Hematopoietic multipotent progenitor cell (in vitro differentiated cells): ENCODE data around the genes PYGO2, LENEP and MTX1.

GRCh38 chr1:154961615-154962920 lies at the start of gene PYGO2:
PYGO2 (minus strand) TSS chr1:154961782.
- CAGE, long polyA plus RNA: no peak

DNA sequence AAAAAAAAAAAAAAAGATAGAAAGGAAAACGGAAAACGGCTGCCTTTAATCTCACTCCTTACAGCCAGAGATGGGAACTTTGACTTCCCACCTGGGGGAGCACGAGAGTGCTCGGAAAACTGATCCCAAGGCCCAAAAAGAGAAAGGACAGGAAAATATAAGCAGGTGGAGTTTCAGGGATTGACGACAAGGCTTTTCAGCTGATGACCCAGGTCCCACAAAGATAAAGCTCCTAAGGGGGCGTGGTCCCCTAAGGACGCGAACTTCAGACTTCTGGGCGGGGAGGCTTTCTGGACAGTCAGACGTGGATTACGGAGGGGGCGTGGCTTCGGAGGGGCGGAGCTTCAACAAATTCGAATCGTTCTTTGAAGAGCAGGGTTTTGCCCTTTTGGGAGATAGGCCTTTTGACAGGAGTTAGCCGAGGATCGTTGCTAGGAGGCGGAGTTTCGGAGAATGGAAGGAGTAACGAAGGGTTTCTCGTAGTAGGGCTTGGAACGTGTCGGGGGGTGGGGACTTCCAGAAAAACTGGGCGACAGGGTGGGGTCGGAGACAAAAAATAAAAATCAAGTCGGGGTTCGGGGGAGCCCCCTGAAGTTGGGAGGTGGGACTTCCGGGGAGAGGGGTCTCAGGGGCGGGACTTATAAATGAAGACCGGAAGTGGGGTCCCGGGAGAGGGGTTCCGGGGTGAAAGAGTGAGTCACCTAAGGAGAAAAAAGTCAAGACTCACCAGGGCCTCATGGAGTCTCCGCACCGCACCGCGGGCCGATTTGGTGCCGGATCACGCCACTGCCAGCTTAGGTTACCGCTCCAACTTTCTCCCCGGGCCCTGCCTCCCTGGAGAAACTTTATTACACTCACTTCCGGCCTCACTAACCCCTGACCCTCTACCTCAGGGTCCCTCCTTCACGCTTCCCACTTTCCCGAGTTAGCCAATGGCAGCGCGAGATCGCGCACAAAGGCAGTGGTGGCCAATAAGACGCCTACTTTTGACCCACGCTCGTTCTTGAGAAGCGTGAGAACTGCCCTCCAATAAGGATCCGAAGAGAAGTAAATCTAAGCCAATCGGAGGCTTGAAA lies 622 bp upstream of the CKS1B start:
- CAGE, long polyA plus RNA: no peak

GRCh38 chr1:154982519-154982949 lies 610 bp upstream of the FLAD1 start:
- CAGE, long polyA plus RNA: no peak

DNA sequence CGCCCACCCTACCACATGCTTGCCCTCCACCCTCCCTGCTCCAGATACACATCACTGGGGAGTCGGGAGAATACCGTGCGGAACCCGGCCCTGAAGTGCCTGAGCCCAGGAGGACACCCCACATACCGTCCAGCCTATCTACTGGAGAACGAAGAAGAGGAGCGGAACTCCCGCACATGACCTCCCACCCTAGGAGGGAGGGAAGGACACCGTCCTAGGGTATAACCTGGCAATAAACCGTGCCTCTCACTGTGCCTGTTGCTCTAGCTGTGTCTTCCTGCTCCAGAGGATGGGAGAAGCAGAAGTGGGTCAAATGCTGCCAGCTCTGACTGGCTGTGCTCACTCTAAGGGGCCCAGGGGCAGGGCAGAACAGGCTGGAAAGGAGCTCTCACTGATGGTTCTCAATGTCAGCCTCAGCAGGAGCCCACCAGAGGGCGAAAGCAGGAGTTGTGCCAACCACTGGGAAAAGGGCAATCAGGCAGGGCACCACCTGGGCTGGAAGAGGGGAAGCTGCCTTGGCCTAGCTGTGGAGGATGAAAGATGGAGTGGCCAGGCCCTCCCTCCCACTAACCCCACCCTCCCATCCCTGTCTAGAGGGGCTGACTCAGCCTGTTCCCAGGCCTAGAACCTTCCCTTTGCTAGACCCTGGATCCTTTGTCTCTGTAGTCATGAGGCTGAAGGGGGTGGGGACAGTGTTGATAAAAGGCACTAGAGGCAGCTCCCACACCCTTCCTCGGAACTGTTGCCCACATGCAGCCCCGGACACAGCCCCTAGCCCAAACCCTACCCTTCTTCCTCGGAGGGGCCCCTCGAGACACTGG lies at the start of gene LENEP:
Gene LENEP, plus strand, starts transcription at position 729 of the 821 bp plus-strand sequence.
- CAGE, long polyA plus RNA: no peak

GRCh38 chr1:155004457-155004898 lies 1.9 kb downstream of the ZBTB7B start:
- CAGE, long polyA plus RNA: no peak

DNA sequence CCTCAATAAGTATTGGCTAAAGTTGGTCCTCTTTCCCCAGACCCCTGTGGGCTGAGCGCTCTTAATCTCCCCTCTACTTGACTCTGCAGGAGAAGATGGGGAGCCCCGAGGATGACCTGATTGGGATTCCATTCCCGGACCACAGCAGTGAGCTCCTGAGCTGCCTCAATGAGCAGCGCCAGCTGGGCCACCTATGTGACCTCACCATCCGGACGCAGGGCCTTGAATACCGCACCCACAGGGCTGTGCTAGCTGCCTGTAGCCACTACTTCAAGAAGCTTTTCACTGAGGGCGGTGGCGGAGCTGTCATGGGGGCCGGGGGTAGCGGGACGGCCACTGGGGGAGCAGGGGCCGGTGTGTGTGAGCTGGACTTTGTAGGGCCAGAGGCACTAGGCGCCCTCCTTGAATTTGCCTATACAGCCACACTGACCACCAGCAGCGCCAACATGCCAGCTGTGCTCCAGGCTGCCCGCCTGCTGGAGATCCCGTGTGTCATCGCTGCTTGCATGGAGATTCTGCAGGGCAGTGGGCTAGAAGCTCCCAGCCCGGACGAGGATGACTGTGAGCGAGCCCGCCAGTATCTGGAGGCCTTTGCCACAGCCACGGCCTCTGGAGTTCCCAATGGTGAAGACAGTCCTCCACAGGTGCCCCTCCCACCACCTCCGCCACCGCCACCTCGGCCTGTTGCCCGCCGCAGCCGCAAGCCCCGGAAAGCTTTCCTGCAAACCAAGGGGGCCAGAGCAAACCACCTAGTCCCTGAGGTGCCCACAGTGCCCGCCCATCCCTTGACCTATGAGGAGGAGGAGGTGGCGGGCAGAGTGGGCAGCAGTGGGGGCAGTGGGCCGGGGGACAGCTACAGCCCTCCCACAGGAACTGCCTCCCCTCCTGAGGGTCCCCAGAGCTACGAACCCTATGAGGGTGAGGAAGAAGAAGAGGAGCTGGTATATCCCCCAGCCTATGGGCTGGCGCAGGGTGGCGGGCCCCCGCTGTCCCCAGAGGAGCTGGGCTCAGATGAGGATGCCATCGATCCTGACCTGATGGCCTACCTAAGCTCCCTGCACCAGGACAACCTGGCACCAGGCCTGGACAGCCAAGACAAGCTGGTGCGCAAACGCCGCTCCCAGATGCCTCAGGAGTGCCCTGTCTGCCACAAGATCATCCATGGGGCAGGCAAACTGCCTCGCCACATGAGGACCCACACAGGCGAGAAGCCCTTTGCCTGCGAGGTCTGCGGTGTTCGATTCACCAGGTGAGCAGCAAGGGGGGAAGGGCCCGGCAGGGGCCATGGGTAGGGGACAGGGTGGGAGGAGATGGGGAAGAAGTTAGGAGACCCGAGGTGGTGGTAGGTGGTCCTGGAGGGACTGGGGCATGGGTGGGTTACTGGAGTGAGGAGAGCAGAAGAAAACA lies 12.5 kb downstream of the ZBTB7B start:
- CAGE, long polyA plus RNA: no peak

GRCh38 chr1:155037059-155037475 lies 3.4 kb downstream of the DCST1 start:
- CAGE, long polyA plus RNA: no peak

DNA sequence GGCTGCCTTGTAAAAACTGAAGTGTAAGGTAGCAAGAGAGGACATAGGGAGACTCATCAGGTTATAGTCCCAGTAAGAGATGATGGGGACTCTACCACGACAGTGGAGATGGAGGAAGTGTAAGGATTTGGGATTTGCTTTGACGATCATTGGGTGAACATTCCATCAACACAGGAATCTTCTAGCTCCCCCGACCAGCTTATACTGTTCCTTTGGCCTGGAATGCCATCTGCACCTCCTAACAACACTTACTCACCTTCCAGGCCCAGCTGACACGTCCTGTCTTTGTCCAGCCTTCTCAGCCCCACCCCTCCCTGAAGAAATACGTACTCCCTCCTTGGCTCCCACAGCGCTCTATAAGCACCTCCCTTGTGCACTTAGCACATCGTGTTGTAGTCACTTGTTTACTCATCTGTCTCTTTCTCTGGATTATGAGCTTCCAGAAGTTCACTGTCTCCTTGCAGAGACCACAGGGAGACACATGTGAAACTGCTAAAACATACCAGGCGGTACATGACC lies 4.8 kb downstream of the DCST1 start:
- CAGE, long polyA plus RNA: no peak

DNA sequence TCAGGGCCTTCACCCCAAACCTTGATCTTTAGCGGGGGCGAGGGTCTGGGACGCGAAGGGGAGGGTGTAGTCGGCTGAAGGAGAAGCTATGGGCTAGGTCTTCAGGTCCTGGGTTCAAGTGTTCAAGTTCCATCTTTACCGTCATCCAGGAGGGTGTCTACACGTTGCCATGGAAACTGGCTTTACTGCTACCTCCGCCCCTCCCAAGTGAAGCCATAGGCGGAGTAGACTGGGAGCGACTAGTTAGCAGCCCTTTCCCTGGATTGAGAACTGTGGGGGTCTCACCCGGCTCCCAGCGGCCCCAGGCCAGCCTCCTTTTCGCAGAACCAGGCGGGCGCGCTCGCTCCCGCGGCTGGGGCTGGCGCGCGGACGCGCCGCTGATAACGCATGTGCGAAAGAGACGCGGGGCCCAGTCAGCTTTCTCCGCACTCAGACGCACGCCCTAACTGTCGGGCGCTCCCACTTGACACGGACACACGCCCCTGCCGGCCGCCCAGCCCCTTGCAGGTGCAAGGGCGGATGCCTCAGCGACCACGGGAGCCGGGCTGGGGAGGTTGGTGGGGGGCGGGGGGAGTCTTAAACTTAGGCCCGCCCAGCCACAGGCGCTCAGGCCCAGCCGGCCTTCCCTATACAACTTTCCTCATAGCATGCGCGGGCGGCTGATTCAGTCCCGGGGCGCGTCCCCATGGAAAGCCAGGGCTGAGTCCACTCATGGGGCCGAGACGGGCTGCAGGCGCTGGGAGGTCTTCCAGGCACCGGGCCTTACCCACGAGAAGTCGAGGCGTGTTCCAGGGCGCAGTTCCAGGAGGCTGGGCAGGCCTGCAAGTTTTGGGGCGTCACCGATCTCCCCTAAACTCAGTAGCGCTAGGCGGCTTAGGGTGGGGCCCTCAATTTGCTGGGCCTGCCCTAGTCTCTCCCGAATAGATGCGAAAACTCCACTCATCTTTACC lies 7.4 kb downstream of the EFNA4 start:
- CAGE, long polyA plus RNA: no peak

DNA sequence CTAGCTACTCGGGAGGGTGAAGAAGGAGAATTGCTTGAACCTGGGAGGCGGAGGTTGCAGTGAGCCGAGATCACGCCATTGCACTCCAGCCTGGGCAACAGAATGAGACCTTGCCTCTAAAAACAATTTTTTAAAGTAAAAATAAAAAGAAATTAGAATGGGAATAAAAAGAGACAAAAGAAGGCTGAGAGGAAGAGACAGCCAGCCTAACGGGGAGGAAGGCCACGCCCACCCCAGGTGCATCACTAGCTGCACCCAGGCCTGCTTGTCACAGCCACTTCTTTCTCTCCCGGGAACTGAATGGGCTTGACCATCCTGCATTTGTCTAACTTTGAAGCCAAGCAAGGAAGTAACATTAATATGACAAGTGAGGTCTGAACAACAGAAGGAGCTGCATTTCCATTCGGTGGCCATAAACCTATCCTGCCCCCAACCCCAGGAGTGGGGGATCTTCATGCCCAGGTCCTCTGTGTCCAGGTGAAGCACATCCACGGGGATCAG lies 20.8 kb upstream of the EFNA1 start:
- CAGE, long polyA plus RNA: no peak

DNA sequence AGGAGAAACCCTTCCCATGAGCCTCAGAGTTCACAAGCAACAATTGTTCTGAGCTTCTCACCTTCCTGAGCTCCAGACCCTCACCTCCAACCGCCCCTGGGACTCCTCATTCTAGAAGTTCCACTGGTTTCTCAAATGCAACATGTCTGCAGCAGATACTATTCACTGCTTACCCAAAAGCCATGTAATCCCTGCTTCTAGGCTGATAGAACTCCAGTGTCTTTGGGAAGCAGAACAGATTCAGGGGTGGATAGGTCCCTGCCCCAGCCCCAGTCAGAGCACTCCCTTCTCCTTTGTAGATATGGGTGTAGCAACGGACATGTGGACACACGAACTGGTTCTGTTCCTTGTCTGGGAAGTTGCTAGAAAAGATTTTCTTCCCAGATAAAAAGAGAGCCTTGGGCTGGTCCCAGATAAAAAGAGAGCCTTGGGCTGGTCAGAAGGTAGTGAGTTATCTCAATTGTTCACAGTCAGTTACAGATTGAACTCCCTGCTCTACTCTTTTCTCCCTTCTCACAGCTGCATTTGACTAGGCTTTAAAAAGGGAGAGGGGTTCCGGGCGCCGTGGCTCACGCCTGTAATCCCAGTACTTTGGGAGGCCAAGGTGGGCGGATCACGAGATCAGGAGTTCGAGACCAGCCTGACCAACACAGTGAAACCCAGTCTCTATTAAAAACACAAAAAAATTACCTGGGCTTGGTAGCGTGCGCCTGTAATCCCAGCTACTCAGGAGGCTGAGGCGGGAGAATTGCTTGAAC lies 7.4 kb upstream of the EFNA1 start:
- CAGE, long polyA plus RNA: no peak

DNA sequence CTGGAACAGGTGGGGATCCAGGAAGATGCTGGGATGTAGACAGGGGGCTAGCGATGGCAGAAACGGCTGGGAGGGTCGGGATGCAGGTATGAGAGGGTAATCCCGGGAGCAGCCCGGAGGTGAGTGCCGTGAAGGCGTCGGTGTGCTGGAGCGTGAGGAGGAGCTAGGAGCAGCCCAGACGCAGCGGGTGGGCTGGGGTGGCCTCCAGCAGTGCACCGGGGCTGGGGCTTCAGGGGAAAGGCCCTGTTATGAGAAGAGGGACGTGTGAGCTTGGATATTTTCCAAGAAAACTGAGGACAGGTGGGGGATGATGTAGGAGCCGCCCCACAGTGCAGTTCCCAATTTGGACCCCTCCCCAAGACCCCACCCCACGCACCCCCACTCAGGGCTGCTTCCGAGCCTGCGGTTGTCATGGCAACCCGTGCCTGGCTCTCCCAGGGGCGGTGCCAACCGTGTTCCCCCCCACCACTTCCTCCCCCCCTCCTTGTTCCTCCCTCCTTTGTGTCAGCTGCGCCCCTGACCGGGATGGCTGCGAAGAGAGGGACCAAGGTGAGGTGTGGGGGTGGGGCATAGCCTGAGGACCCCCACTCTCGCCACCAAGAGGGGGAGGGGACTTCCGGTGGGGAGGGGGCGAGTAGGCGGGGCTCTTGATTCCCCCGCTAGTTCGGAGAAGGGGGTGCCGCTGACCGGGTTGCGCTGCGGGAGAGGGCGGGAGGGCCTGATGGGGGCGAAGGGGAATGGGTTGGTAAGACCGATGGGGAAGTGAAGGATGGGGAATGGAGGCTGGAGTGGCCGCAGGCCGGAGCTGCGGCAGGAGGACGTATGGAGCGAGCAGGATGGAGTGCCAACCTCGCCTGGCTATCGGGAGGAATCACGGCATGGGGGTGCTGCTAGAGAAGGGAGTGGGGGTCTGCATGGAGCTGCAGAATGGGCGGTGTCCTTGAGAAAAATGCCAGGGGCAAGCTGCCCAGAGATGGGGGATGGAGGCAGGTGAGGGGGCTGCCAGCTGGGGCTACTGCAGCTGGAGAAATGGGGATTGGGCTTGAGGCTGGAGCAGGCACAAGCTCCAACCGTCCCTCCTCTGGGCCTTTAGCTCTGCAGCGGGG lies 797 bp downstream of the TRIM46 start:
- CAGE, long polyA plus RNA: start-site peak on the plus strand centred at position 502 of the sequence, 36 bp wide, 24 reads

GRCh38 chr1:155208368-155209348 lies at the start of gene MTX1:
MTX1 (plus strand) TSS chr1:155208695.
- CAGE, long polyA plus RNA: no peak

DNA sequence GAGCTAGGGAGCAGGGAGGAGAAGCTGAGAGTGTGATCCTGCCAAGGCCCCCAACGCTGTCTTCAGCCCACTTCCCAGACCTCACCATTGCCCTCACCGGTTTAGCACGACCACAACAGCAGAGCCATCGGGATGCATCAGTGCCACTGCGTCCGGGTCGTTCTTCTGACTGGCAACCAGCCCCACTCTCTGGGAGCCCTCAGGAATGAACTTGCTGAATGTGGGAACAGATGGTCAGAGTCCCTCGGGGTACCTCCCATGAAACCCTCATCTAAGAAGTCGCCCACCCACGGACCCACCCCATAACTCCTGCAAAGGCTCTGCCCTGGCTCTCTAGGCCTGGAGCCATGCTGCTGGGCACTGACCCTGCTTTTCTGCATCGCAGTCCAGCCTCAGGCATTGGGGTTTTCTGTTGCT lies 6.0 kb downstream of the MTX1 start:
- CAGE, long polyA plus RNA: no peak

DNA sequence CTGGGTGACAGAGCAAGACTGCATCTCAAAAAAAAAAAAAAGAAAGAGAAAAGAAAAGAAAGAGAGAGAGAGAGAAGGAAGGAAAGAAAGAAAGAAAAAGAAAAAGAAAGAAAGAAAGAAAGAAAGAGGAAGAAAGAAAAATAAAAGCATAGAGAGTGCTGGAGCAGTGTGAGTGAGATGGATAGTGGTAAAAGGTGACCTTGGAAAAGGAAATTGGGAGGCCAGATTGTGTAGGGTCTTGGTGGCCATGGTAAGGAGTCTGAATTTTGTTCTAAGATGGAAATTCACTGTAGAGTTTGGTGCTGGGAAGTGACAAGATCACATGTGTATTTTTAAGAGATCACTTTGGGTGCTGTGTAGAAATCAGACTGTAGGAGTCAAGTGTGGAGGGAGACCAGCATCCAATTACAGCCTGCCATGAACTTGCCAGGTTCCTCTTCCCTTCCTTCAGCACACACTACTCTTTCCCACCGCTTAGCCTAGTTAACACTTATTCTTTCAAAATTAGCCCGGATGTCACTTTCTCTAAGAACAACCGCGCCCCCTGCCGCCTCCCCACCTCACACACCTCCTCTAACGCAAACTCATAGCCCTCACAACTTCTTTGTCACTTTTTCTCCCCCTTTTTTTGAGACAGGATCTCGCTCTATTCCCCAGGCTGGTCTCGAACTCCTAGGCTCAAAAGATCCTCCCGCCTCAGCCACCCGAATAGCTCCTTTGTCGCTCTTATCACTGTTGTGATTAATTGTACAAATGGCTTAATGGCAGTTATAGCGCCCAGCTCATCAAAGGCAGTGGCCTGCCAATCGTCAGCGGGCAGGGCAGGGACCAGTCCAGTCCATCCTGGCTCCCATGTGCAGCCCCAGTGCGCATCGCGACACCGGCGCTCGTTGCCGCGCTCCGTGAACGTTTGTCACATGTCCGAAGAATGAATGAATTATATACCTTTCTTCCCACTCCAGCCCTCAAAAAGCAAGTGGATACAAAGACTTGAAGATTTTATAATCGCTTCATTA lies 14.5 kb downstream of the GBA1 start:
- CAGE, long polyA plus RNA: no peak

- CAGE, long polyA plus RNA: no peak
These were observed 1.1 kb upstream of the ENTREP3 start for GRCh38 chr1:155256337-155256816.

DNA sequence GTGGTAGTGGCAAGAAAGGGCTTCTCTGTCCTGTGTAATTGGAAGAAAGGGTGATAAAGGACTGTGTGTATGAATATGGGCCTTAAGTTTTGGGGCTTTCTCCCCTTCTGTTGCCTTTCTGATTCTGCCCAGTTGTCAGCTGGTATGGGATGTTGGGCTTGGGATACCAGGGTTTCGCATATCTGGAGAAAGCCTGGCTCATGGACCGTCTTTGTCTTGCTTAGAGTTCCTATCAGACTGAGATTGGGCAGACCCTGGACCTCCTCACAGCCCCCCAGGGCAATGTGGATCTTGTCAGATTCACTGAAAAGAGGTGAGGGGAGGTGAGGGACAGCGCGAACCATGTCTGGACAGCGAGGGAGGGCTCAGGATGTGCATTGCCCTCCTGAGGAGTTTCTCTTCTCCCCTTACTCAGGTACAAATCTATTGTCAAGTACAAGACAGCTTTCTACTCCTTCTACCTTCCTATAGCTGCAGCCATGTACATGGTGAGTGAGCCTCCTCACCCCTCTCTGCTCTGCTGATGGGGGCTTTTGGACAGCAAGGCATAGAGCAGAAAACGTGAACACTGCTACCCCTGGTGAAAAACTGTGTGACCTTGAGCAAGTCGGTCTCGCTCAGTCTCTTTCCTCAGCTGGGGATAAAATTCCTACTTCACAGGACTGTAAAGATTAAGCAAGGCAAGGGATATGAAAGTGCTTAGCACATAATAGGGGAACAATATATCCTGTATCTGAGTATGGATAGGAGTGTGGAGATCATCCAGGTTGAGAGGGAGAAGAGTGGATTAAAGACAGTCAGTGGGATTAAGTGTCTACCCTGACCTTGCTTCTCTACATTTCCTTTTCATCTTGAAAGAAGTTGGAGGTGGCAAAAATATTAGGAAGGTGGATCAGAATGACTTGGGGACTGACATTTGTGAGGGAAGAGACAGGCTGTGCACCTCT lies 2.0 kb upstream of the RUSC1 start:
- CAGE, long polyA plus RNA: no peak

- CAGE, long polyA plus RNA: no peak
These were observed 4.3 kb downstream of the RUSC1 start for GRCh38 chr1:155324644-155325695.

DNA sequence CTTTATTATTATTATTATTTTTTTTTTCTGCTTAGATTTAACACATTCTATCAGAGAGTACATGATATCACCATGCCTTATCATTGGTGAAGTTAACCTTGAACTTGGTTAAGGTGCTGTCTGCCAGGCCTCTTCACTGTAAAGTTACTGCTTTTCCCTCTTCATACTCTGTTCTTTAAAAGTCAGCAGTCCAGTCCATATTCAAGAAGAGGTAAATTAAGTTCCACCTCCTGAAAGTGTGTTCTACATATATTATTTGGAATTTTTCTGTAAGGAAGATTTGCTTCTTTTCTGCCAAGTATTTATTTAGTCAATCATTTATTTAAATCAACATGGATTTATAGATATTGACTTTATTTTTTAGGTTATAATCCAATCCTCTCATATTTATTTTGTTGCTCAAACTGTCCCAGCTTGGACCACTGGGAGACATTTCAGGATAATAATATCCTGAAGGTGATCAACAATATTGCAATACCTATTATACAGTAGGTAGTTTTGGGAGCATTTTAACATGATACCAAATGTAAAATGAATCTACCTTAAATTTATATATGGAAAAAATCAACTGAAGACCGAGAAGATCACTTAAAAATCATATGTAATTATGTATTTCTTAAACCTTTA lies 94.3 kb downstream of the ASH1L start:
- CAGE, long polyA plus RNA: no peak

GRCh38 chr1:155561815-155562090 lies 850 bp downstream of the ASH1L start:
- CAGE, long polyA plus RNA: no peak